Smooth muscle cell (in vitro differentiated cells): ENCODE results near the genes DDX39B and LTA.

DNA sequence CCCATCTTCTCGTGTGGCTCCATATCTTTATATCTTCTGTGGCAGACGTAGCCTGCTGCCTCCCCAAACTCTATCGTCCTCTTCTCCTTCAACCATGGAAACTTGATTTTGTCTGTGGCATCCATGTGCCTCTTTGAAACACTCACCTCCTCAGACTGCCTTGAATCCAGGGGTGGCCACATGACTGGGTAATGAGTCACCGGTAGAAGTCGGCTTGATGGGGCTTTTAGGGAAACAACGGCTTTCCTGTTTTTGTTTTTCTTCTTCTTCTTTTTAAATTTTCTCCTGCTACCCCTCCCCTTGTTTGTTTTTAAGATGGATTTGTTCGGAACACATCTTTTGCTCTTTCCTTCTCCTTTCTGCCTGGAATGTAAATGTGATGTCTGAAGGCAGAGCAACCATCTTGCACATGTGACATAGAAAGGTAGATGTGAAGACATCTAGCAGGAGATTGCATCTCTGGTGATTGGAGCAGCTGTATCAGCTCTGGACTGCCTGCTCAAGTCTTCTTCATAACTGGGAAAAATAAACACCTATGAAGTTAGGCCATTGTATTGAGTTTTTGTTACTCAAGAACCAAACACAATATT, 70.0 kb upstream of the DDR1 start:
- RAMPAGE, long total RNA, result no peak

DNA sequence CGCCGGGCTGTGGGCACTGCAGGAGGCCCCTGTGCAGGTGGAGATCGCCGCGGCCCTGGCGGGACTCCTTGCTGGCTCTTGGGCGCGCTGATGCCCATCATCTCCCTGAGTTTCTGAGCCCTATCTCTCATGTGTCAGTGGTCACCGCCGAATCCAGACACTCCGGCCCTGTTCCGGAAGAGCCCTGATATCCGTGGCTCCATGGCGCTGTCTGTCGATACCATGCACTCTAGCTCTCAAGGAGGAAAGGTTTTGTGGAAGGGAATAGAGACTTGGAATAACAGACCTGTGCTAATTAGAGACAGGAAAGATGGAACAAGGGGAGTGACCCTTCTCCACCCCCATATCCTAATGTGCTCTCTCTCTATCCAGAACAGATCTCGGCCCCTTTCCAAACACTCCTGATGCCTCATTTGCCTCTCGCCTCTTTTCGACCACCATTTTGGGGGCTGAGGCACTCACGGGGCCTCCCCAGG, 433 bp downstream of the VARS2 start:
- RAMPAGE, long total RNA, result no peak

GRCh38 chr6:31036032-31036309, 25.7 kb downstream of the MUC22 start:
- RAMPAGE, long total RNA, result no peak

DNA sequence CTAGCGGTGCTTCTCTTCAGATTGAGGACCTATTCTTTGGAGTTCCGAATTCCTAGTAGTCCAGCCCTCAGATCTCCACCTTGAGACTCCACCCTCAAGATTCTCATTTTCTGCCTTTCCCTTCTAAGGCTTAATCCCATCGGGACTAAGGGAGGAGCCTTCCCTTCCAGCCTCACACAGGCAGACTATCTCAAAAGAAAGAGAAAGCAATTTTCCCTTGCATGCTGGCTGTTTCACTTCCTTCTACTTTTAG, 32.6 kb downstream of the MUC22 start:
- RAMPAGE, long total RNA, result no peak

DNA sequence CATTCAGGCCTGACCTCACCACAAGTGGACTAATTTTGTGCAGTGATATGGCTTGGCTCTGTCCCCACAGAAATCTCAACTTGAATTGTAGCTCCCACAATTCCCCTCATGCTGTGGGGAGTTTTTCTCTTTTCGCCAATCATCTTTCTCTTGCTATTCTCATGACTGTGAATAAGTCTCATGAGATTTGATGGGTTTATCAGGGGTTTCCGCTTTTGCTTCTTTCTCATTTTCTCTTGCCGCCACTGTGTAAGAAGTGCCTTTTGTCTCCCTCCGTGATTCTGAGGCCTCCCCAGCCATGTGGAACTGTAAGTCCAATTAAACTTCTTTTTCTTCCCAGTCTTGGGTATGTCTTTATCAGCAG, 42.9 kb downstream of the MUC22 start:
- RAMPAGE, long total RNA, result no peak

DNA sequence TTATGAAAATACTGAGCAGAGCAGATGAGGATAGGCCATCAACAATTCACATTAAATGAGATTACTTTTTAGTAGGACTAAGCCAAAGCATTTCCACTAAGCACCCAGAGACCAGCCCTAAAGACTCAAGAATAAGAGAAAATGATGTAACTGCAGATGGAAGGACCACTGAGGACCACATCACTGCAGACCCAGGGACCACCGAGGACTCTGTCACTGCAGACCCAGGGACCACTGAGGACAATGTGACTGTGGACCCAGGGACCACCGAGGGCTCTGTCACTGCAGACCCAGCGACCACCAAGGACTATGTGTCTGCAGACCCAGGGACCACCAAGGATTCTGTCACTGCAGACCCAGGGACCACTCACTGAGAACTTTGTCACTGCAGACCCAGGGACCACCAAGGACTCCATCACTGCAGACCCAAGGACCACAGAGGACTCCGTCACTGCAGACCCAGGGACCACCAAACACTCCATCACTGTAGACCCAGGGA, 45.9 kb downstream of the MUC22 start:
- RAMPAGE, long total RNA, result no peak

DNA sequence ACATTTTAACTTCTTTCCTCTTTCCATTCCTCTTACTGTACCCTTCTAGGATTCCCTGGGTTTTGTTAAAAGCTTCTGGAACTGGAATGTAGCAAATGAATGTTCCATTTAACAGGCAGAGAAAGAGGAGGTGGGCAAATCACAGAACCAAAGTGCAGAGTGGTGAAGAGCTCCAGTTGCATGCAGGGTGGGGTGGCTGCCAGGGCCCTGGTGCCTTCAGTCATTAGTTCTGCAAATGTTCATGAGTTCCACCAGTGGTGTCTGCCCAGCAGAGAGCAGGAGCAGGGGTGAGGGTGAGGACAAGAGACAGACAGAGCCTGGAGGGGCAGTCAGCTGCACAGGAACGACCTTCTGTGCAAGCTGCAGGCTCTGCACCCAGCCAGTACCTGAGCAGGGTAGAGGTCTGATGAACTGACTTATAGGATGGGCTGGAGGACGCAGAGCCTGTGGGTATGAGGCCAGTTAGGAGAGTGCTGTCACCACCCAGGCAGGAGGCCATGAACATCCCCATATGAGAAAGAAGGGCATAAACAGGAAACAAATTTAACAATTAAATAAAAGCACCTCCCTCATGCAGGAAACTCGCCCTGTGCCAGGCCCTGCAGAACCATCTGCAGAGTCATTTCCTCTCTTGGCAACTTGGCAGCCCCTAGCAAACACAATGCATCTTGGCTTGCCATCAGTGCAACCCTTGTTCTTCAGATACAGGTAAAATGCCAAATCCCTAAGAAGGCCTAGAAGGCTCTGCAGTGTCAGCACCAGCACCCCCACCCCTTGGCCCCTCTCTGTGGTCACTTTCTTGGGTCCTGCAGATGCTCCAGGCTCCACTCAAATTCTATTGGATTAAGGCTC, 18.0 kb downstream of the C6orf15 start:
- RAMPAGE, long total RNA, result no peak

- RAMPAGE, long total RNA, result no peak
These were observed 2.1 kb downstream of the PSORS1C1 start for GRCh38 chr6:31116364-31117382.

DNA sequence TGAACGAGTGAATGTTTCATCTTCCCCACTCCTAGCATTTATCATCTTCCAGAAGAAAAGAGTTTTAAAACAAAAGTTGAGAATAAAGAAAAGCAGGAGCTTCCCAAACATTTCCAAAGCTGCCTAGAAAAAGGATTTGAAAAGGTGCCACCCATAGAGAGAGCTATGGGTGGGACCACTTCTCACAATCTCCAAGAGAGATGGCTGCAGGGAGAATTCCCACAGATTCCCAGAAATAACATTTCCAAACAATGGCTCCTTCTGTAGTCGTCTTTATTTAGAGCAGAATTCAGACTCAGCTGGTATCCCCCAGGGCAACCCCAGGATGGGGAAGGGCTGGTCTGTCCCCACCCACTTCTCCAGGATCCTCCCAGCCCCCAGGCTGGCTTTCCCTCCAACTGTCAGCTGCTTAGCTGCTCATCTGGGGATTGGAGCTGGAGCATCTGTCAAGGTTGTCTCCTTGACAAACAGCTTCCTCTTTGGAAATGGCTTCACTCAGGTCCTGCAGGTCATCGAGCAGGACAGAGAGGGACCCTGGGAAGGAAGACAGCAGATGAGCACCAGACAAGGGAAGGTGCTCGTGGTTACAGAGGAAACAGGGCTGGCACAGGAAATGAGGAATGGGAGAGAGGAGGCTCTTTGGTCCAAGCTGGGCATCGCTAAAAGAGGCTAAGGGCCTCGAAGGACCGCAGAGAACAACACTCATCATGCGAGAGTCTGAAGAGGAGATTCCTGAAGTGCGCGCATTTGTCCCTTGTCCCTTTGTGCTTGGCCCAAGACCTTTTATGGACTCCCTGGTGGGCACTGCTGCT, 3.5 kb upstream of the PSORS1C2 start:
- RAMPAGE, long total RNA, result no peak

DNA sequence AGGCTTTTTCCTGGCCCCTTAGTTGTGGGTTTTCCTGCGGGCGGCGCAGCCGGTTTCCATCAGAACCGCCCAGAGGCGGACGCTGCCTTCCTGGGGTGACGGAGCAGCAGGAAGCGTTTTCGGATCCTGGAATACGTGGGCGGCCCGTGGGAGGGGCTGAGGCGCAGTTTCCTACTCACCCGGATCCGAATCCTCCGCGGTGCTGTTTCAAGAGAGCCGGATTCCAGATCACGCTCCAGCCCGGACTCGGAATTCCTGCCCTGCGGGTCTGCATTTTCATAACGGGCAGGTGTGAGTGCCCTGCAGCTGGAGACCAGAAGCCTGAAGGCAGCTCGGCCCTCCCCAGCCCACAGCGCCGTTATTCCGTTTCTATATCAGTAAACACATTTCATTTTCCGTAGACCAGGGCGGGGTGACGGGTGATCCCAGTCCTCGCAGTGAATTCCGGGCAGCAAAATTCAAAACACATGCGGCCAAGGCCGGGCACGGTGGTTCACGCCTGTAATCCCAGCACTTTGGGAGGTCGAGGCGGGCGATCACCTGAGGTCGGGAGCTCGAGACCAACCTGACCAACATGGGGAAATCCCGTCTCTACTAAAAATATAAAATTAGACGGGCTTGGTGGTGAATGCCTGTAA, 3.4 kb upstream of the MICA start:
- RAMPAGE, long total RNA, result no peak

- RAMPAGE, long total RNA, result start-site peak on the plus strand at chr6:31400690-31400712, 24 and 24 reads in 2 replicates
These were observed 2.9 kb upstream of the MICA start for GRCh38 chr6:31400513-31400955.

- RAMPAGE, long total RNA, result no peak
These were observed 18.1 kb downstream of the MICA start for GRCh38 chr6:31421473-31421902.

GRCh38 chr6:31464156-31464797, 33.7 kb upstream of the MICB start:
- RAMPAGE, long total RNA, result no peak

GRCh38 chr6:31473791-31475028, 23.7 kb upstream of the MICB start:
- RAMPAGE, long total RNA, result no peak

GRCh38 chr6:31533956-31534647, 5.3 kb downstream of the MCCD1 start:
- RAMPAGE, long total RNA, result no peak

- RAMPAGE, long total RNA, result no peak
These were observed at the start of gene DDX39B for GRCh38 chr6:31541457-31542163. DDX39B (minus strand) TSS chr6:31542003.

DNA sequence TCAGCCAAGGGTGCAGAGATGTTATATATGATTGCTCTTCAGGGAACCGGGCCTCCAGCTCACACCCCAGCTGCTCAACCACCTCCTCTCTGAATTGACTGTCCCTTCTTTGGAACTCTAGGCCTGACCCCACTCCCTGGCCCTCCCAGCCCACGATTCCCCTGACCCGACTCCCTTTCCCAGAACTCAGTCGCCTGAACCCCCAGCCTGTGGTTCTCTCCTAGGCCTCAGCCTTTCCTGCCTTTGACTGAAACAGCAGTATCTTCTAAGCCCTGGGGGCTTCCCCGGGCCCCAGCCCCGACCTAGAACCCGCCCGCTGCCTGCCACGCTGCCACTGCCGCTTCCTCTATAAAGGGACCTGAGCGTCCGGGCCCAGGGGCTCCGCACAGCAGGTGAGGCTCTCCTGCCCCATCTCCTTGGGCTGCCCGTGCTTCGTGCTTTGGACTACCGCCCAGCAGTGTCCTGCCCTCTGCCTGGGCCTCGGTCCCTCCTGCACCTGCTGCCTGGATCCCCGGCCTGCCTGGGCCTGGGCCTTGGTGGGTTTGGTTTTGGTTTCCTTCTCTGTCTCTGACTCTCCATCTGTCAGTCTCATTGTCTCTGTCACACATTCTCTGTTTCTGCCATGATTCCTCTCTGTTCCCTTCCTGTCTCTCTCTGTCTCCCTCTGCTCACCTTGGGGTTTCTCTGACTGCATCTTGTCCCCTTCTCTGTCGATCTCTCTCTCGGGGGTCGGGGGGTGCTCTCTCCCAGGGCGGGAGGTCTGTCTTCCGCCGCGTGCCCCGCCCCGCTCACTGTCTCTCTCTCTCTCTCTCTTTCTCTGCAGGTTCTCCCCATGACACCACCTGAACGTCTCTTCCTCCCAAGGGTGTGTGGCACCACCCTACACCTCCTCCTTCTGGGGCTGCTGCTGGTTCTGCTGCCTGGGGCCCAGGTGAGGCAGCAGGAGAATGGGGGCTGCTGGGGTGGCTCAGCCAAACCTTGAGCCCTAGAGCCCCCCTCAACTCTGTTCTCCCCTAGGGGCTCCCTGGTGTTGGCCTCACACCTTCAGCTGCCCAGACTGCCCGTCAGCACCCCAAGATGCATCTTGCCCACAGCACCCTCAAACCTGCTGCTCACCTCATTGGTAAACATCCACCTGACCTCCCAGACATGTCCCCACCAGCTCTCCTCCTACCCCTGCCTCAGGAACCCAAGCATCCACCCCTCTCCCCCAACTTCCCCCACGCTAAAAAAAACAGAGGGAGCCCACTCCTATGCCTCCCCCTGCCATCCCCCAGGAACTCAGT, at the start of gene LTA:
Gene LTA, plus strand, starts transcription at position 379 of the 1,286 bp plus-strand sequence.
- RAMPAGE, long total RNA, result no peak

DNA sequence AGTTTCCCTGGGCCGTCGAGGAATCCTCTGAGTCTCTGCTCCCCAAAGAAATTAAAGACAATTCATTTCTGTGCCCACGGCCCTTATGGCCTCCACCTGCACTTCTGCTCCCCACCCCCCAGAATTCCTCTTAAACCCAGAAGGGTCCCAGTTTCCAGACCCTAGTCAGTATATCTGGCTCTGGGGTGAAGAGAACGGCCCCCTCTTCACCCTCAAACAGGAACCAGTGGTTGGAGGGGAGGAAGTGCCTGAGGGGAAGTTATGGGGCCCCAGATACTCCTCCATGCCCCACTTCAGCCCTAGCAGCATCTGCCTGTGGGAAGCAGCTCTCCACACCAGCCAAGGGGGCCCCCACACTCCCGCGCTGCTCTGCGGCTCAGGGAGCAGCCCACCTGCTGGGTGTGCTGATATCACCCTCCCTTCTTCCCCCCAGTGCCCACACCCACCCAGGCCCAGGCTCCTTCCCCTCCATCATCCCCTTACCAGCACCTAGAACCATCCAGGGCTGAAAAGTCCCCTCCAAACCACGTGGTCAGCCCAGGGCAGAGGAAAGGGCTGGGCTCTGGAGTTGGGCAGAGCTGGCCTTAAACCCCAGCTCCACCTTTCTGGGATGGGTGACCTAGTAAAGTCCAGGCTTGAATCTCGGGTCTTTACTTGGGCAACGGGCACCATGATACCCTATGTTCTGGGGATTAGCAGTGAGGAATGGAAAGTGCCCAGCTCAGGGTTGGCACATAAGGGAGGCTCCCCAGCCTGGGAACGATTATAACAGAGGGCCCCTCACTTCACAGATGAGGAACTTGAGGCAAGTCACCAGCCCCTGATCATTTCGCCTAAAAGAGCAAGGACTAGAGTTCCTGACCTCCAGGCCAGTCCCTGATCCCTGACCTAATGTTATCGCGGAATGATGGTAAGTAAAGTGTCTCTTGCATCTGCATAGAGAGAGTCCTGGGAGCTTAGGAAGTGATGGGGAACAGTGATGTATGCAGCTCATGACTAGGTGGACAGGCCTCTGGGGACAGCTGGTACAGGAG, 649 bp downstream of the LST1 start:
- RAMPAGE, long total RNA, result no peak

- RAMPAGE, long total RNA, result no peak
These were observed 14.2 kb downstream of the PRRC2A start for GRCh38 chr6:31634532-31635363.

DNA sequence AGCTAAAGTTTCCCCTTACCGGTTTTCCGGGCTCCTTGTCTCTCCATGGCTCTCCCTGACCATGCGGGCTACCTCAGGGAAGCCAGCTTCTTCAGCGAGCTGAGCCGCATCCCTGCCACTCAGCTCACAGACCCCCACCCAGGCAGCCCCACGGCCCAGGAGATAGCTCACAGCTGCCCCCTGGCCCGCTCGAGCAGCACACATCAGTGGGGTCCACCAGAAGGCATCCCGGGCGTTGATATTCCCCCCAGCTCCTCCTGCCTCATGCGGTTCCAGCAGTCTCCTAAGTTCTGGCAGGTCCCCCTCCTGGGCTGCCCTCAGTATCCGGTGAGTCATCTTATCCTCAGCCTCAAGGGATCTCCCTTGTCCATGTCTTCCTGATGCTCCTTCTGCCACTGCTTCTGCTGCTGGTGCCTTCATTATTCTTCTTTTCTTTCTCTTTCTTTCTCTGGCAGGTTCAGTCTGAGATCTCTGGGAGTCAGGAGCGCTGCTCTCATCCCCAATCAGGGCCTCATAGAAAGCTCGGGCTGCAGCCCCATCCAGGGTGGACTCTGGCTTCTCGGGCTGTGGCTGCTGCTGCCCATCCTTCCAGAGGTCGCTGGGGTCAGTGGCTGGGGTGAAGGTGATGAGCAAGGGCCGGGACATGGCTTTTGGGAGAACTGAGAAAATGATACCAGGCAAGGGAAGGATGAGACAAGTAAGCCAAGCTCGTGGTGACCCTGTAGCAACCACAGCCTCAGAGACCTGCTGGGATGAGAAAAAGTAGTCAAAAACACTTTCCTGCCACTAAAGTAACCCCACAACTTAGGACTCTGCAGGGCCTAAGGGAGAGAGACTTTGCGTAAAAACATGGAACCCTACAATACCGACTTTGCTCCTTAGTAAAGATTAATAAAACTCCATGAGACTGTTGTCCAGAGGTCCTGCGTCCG, 697 bp downstream of the GPANK1 start:
- RAMPAGE, long total RNA, result no peak